Epithelial cell of proximal tubule (primary cell): ENCODE measurements around a stretch of chr2.

- RAMPAGE, long total RNA: no peak
- RRBS: no CpG with 5 or more reads among the region's 4 CpGs
Observed at GRCh38 chr2:63934297-63935025, 84.8 kb downstream of the VPS54 start.

DNA sequence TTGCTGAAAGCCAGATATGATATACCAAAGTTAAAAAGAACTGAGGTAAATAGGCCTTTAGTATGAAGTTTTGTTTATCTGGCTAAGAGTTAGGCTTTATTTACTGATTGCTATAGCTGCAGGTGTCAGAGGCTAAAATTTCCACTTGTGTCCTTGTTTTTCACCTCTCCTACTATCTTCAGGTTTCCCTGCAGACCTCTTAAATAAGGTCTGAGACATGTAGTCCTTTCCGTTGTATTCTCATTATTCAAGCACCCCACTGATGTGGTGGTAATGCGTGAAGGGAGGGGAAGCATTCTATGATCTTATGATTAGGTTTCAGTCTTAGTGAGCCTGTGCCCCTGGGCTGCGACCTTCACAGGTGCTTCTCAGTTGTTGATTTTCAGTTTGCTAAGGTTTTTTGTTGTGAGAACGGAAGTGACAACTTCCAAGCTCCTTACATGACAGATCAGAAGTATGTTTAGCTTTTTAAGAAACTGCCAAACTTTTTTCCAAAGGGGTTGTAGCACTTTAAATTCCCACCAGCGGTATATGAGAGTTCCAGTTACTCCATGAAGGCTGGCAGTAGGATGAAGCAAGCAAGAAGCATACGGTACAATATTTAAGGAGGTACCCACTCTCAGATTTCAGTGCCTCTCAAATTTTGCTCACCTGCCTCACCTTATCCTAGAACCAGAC, 41.3 kb downstream of the VPS54 start:
- RAMPAGE, long total RNA: no peak
- RRBS: no CpG with 5 or more reads among the region's 6 CpGs

DNA sequence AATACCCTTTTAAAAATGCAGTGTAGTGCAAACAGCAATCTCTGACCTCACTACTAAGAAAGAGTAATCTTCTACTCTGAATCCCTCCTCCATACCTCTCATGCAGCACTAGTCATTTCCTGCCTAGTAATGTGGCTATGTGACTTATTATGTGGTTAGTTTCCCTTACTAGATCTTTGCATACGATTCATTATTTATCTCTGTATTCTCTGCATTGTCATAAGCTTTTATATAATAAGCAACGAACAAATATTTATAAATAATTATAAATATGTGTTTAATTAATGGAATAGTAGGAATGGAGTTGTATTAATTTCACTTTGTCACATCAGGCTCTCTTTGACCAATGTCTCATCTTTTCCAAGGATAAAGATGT, 17.2 kb upstream of the VPS54 start:
- RAMPAGE, long total RNA: no peak
- RRBS: no CpG with 5 or more reads among the region's 2 CpGs

DNA sequence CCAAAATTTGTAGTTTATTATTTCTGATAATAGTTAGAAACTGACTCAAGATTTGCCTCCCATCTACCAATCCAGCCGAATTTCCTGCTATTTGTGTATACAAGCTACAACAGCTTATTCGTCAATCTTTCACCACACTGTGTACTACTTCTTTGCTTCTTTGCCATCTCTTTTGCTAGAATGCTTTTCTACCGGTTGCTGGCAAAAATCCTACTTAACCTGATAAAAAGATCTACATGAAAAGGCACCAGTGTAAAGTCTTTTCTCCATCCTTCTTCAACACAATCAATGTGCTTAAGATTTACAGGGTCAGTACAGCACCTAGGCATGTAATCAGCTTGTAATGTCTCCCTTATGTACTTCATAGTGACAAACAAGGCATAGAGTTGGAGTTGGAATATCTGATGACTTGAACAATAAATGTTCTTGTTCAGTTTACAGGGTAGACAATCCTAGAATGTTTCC, 45.9 kb downstream of the PELI1 start:
- RAMPAGE, long total RNA: no peak
- RRBS: no CpG with 5 or more reads among the region's 3 CpGs

GRCh38 chr2:64119237-64119963, 24.8 kb downstream of the PELI1 start:
- RAMPAGE, long total RNA: no peak
- RRBS: no CpG with 5 or more reads among the region's 4 CpGs

GRCh38 chr2:64136062-64136527, 8.1 kb downstream of the PELI1 start:
- RAMPAGE, long total RNA: no peak
- RRBS: no CpG with 5 or more reads among the region's 1 CpG

- RAMPAGE, long total RNA: no peak
- RRBS: no CpG with 5 or more reads among the region's 2 CpGs
Observed at GRCh38 chr2:64138642-64139270, 5.5 kb downstream of the PELI1 start.

- RAMPAGE, long total RNA: no peak
- RRBS: no CpG with 5 or more reads among the region's 2 CpGs
Observed at GRCh38 chr2:64141376-64141996, 2.7 kb downstream of the PELI1 start.

GRCh38 chr2:64210651-64211422, 66.6 kb upstream of the PELI1 start:
- RAMPAGE, long total RNA: no peak
- RRBS: no CpG with 5 or more reads among the region's 11 CpGs

- RAMPAGE, long total RNA: no peak
- RRBS: no CpG with 5 or more reads among the region's 8 CpGs
Observed at GRCh38 chr2:64213872-64214788, 69.9 kb upstream of the PELI1 start.

GRCh38 chr2:64223128-64223595, 78.9 kb upstream of the PELI1 start:
- RAMPAGE, long total RNA: no peak
- RRBS: no CpG with 5 or more reads among the region's 5 CpGs

DNA sequence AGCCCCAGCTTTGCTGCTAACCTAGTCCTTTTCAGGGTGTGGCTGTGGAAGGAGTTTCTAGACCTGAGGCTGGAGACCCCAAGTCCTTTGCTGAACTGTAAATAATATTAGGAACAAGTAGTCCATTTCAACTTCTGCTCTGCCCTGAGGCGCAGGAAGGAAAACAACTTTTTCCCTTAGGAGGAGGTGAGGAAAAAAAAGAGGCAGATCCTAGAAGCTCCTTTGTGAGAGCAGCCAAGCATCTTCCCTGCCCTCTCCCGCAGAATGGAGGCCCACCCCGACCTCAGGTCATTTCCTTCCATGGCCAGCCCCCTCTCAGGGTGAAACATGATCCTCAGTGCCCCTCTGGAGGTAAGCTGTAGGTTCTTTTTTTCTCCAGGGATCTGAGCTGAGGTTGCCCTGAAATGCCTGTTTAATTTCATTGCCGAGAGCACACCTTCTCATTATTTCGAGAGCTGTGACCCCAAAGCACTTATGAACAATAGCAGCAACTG, 122.7 kb upstream of the LGALSL start:
- RAMPAGE, long total RNA: no peak
- RRBS: no CpG with 5 or more reads among the region's 5 CpGs

- RAMPAGE, long total RNA: no peak
- RRBS: 0% methylated on average over 1 of the region's 13 CpGs
Observed at GRCh38 chr2:64403686-64404790, 49.9 kb upstream of the LGALSL start.

DNA sequence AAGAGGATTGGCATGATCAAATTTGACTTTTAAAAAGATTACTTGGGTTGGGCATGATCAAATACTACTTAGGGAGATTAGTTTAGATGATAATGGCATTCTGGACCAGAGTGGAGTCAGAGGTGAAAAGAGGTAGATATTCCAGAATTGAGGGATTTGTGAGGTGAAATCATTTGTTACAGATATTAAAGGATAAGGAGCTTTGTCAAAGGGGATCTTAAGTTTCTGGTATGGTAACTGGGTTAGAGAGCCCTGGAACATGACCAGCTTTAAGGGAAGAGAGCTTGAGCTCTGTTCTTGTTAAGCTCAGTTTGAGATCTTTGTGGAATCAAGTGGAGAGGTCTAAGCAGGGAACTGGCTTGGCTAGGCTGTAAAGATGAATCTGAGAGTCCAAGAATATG, 8.2 kb downstream of the AFTPH start:
- RAMPAGE, long total RNA: no peak

DNA sequence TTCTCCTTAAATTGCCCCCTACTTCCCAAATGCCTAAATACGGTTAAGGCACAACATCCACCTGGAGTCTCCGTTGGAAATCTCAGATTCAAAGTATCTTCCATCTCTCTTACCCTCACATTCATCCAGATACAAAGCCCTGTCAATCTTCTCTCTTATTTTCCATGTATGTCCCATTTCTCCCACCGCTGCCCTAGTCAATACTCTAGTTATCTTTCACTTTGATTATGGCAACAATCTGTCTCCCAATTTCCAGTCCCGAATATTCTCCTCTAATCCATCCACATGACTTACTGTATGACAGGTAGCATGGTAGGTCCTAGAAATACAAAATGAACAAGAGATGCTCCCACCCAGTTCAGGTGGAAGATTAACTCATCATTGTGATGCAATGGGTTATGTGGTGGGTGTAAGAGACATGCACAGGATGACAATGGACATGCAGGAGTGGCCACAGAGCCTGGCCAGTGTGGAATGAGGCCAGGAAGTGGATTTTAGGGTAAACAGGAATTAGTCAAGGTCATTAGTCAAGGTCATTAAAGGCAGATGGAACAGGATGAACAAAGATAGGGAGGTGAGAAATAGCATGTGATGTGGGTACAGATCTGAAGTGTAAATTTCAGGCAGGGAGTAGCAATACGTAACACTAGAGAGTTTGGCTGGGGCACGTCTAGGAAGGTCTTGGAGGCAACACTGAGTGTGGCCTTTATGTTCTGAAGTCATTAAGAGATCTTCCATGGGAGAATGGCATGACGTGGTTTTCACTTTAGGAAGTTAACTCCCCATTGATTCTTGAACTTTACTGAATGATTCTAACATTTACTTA, 15.5 kb upstream of the SERTAD2 start:
- RAMPAGE, long total RNA: no peak
- RRBS: no CpG with 5 or more reads among the region's 7 CpGs

DNA sequence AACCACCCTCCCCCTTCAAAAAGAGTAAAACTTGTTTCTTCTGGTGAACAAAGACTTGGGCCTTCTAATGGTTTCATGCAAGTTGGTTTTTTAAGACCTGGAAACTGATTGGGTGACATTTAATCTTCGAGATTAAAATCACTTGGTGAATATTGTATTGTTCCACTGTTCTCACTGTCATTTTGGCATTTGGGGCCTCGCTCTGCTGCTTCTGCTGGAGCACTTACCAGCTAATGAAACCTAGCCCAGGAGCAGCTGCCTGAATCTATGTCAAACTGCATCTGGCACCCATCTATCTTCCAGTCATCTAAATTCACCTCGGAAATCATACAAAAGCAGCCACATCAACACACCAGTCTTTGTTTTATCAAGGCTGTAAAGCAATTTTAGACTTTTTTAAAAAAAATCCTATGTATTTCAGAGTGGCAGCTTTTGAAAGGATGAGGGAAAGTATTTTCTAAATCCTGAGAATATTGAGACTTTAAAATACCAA, 26.0 kb upstream of the SERTAD2 start:
- RAMPAGE, long total RNA: no peak
- RRBS: no CpG with 5 or more reads among the region's 3 CpGs

GRCh38 chr2:64749084-64749442, 95.3 kb upstream of the SERTAD2 start:
- RAMPAGE, long total RNA: no peak
- RRBS: no CpG with 5 or more reads among the region's 1 CpG

DNA sequence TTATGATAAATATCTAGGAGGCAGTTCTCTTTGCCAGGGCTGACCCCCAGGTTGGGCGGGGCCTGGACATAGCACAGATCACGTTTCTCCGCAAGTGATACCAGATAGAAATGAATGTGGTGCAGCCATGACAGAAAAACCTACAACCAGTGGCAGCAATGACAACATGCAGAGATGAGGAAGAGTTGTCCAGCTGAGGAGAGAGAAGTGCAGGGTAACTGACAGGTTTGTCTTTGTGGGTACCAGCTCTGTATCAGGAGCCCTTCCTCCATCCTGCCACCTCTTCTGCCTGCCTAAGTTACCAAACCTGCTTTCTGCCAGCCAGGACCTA, 116.0 kb upstream of the SERTAD2 start:
- RAMPAGE, long total RNA: no peak
- RRBS: no CpG with 5 or more reads among the region's 3 CpGs

DNA sequence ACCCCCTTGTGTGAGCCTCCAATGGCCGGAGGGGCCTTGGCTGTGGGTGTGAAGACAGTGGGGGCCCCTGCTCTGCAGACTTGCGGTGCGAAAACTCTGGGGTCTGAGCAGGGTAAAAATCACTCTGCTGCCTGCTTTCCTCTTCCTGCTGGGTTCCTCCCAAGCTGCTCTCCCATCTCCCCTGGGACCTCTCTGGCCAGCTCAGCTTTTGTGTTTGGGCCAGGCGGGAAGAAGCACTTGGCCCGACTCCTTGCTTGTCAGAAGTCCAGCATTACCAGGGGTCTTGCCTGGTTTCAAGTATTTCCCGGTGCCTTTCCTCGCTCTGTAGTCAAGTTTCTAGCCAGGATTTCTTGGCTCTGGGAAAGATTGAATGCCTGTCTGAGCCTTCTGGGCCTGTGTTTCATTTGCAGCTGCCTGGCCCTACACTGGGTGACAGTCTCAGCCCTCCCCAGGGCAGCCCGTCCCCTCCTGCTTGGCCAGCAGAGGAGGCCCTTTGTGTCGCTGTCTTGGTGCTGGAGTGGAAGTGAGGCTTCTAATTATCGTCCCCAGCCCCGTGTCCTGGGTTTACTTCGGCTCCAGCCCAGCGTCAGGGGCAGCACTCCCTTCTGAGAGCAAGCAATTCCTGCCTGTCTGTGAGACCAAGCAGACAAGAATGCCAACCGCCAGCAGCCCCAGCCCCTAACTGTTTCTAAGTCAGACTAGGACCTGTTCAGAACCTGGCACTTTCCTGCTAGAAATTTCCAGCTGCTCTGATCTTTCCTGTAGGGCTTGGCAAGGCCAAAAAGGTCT, 131.2 kb upstream of the SLC1A4 start:
- RAMPAGE, long total RNA: no peak
- RRBS: no CpG with 5 or more reads among the region's 14 CpGs

- RAMPAGE, long total RNA: no peak
- RRBS: no CpG with 5 or more reads among the region's 3 CpGs
Observed at GRCh38 chr2:64915556-64915912, 73.7 kb upstream of the SLC1A4 start.